Adrenal gland (tissue), 7 donors: ENCODE results near the genes COPS7A, PTMS and CLSTN3.

DNA sequence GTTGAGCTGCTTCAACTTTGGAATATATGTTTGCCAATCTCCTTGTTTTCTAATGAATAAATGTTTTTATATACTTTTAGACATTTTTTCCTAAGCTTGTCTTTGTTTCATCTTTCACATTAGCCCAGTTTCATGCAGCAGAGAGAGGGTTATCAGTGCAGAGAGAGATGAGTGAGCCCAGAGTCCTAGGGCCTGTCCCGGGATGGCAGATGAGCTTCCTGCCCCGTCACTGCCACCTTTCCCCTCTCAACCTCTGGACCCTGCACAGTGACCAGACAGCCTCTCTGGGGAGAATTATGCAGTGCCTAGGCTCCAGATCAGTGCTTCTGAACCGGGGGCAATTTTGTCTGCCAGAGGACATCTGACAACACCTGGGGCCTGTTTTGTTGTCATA is 2.4 kb upstream of the GAPDH start:
- PRO-cap, 3 experiments = no peak in any of the 3 experiments
- RAMPAGE, long total RNA, 4 experiments = no peak in any of the 4 experiments
- RRBS = no CpG with 5 or more reads among the region's 3 CpGs

- PRO-cap, 3 experiments = no peak in any of the 3 experiments
- RAMPAGE, long total RNA, 4 experiments = no peak in any of the 4 experiments
- RRBS = no CpG with 5 or more reads among the region's 11 CpGs
These were observed 4.1 kb downstream of the GAPDH start for GRCh38 chr12:6538471-6538850.

- PRO-cap, 3 experiments = peak in 1 of 3 experiments; most common minus-strand start chr12:6591522 (in 1)
- RAMPAGE, long total RNA, 4 experiments = no peak in any of the 4 experiments
- RRBS = no CpG with 5 or more reads among the region's 9 CpGs
These were observed 15.8 kb downstream of the CHD4 start for GRCh38 chr12:6591174-6591905.

DNA sequence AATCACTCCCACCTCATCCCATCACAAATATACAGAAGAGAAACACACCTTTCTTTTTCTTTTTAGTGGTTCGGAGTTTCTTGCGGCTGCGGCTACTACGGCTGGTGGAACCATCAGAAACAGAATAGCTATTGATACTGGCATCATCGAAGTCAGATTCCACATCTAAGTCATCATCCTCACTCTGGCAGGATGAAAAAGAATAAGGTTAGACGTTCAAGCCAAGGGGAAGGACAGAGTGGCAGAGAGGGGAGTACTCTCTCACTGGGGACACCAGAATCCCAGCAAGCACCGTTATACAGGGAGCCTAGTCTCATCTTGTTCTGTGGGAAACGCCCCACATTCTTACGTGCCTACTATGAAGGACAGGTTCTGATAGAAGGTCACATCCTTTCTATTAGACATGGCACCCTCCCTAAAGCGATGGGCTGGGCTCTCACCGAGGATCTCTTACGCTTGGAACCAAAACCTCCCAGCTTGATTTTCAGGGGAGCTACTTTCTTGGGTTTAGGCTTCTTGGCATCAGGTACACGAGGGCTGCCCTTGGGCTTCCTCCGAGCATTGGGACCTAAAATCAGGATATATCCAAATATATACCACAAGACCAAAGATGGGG is 6.6 kb downstream of the CHD4 start:
- PRO-cap, 3 experiments = no peak in any of the 3 experiments
- RAMPAGE, long total RNA, 4 experiments = no peak in any of the 4 experiments
- RRBS = no CpG with 5 or more reads among the region's 14 CpGs

- PRO-cap, 3 experiments = no peak in any of the 3 experiments
- RAMPAGE, long total RNA, 4 experiments = no peak in any of the 4 experiments
- RRBS = no CpG with 5 or more reads among the region's 5 CpGs
These were observed 5.3 kb downstream of the CHD4 start for GRCh38 chr12:6601860-6602287.

DNA sequence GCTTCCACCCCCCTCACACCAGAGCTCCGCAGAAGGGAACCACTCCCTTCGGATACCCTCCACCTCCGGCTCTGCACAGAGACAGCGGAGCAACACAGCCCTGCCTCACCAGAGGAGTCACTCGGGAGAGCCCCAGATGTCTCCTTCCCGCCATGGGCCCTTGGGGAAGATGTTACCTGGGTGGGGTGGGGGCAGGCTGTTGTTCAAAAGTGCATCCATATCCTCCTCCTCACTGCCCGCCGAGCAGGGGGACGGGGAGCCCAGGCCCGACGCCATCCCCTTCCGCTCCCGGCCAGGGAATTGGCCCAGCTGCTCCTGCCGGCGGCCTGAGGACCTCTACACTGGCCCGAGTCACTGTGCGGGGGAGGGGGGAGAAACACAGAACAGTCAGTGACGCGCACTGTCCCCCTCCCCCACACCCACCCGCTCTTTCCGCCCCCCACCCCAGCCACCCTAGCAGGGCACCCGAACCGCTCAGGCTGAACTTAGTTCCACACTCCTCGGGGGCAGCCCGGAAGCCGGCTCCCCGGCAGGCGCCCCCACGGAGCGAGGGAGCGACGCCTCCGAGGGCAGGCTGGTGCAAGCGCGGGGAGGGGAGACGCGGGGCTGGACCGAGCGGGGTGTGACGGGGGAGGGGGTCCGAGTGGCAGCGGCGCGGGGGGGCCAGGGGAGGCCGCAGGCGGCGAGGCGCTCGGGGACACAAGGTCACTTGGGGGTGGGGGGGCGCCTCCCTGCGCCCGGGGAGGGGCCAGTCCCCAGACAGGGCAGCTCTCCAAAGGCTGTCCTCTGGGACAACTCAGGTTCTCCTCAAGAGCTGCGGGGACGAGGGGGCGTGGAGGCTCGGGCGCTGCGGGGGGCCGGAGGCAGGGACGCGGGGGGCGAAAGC is 838 bp downstream of the CHD4 start:
- PRO-cap, 3 experiments = peak in 3 of 3 experiments; most common plus-strand start position 810 of the sequence (in 2); most common minus-strand start position 343 of the sequence (in 2)
- RAMPAGE, long total RNA, 4 experiments = start-site peak on the minus strand in 4 of 4 experiments, centred at positions 324 to 567 of the sequence, 81 to 390 reads per replicate
- RRBS = 1% methylated on average over 5 of the region's 62 CpGs

DNA sequence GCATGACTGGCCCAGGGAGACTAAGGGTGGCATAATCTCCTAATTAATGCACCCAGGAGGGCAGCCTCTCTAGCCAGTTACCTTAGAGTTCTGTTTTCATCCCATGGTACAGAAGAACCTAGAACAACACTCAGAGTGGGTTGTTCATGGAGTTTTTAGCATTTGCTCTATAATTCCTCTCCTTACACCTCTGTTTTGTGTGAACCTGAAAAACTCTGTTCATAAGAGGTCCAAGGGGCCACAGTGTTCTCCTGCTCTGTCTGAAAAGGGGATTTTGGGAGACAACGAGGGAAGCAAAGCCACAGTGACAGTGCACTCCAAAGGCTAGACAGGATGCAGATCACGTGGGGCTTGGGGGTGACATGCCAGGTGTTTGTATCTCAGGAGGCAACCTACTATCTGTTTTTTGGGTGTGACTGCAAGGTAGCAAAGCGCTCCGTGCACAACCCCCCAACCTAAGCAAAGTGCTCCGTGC is 5.0 kb upstream of the CHD4 start:
- PRO-cap, 3 experiments = no peak in any of the 3 experiments
- RAMPAGE, long total RNA, 4 experiments = no peak in any of the 4 experiments
- RRBS = no CpG with 5 or more reads among the region's 5 CpGs

- PRO-cap, 3 experiments = no peak in any of the 3 experiments
- RAMPAGE, long total RNA, 4 experiments = no peak in any of the 4 experiments
- RRBS = no CpG with 5 or more reads among the region's 20 CpGs
These were observed 5.6 kb upstream of the ACRBP start for GRCh38 chr12:6652516-6653512.

GRCh38 chr12:6670292-6670561 is 7.3 kb upstream of the ING4 start:
- PRO-cap, 3 experiments = no peak in any of the 3 experiments
- RAMPAGE, long total RNA, 4 experiments = no peak in any of the 4 experiments
- RRBS = no CpG with 5 or more reads among the region's 1 CpG

- PRO-cap, 3 experiments = peak in 1 of 3 experiments; most common plus-strand start chr12:6688581 (in 1)
- RAMPAGE, long total RNA, 4 experiments = no peak in any of the 4 experiments
- RRBS = no CpG with 5 or more reads among the region's 7 CpGs
These were observed 809 bp downstream of the ZNF384 start for GRCh38 chr12:6688390-6688741.

DNA sequence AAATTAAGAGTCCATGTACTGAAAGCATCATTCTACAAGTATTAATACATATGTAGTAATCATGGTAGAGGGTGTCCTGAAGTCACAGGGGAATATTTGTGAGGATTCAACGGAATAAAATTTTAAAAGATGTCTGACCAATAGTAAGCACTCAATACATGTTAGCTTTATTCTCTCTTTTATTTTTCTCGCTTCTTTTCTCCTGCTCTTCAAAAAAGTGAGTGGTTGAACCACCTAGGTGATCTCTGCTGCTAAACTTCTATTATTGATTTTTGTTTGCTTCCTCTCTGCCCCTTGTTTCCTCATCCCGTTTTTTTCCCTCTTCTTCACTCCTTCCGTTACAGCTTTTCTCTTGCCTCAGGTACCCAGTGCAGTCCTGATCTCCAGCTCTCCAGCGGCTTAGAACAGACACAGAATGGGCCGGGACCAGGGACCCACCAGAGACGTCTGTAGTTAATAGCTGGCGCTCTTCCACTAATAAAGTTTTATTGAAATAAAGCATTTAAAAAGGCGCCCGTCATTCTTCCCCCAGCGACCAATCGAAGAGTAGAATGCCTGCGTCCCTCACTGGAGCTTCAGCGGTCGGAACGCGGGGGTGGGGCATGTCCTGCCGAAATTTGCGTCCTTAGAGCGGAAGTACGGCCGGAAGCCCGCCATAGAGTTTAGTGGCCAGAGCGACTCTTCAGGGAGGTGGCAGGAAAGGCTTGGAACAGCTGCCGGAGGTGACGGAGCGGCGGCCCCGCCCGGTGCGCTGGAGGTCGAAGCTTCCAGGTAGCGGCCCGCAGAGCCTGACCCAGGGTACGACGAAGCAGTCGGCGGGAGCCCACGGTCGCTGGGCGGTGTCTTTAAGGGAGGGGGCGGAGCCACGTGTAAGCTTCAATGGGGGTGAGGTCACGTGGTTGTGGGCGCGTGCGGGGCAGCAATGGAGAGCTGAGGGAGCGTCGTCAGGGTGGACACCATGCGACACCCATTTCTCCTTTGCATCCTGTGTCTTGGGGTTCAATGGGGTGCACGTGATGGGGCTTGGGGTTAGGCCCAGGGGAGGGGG is at the start of gene COPS7A:
TSS of gene COPS7A (plus strand) at position 665 of the 1,048 bp plus-strand sequence.
- PRO-cap, 3 experiments = peak in 3 of 3 experiments; most common plus-strand start position 784 of the sequence (in 2); most common minus-strand start position 451 of the sequence (in 3)
- RAMPAGE, long total RNA, 4 experiments = start-site peak on the plus strand in 4 of 4 experiments, centred at positions 690 to 735 of the sequence, 21 to 489 reads per replicate
- RRBS = 3% methylated on average over 4 of the region's 51 CpGs

GRCh38 chr12:6765982-6766796 is at the start of gene PTMS:
TSS of gene PTMS (plus strand) at chr12:6766363.
- PRO-cap, 3 experiments = peak in 3 of 3 experiments; most common plus-strand start chr12:6766363 (in 3); most common minus-strand start chr12:6766162 (in 3)
- RAMPAGE, long total RNA, 4 experiments = start-site peak on the plus strand in 3 of 4 experiments, at chr12:6766627-6766748 at its widest, 16 to 218 reads per replicate
- RRBS = 1% methylated on average over 34 of the region's 85 CpGs

DNA sequence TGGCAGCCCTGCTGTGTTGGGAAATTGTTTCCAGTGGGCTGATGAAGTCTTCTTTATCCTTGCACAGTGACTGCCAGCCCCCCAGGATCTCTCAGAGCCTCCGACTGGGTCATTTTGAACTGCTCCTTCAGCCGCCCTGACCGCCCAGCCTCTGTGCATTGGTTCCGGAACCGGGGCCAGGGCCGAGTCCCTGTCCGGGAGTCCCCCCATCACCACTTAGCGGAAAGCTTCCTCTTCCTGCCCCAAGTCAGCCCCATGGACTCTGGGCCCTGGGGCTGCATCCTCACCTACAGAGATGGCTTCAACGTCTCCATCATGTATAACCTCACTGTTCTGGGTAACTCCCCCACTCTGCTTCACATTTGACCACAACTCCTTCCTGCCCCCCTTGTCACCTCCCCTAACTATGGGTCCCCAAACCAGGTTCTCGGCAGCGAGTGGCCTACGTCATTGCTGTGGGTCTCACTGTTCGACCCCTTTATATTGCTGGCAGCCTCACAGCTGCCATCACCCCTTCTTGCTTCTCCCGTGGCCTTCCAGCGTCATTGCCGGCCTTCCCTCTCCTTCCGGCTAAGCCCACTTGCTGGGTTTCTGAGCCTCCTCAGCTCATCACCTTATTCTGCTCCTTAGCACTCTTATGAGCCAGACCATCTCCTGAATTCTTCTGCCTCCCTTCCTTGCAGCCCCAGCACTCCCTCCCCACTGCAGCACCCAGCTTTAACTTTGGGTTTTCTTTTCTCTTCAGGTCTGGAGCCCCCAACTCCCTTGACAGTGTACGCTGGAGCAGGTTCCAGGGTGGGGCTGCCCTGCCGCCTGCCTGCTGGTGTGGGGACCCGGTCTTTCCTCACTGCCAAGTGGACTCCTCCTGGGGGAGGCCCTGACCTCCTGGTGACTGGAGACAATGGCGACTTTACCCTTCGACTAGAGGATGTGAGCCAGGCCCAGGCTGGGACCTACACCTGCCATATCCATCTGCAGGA is 2.5 kb downstream of the LAG3 start:
- PRO-cap, 3 experiments = no peak in any of the 3 experiments
- RAMPAGE, long total RNA, 4 experiments = no peak in any of the 4 experiments
- RRBS = no CpG with 5 or more reads among the region's 22 CpGs

DNA sequence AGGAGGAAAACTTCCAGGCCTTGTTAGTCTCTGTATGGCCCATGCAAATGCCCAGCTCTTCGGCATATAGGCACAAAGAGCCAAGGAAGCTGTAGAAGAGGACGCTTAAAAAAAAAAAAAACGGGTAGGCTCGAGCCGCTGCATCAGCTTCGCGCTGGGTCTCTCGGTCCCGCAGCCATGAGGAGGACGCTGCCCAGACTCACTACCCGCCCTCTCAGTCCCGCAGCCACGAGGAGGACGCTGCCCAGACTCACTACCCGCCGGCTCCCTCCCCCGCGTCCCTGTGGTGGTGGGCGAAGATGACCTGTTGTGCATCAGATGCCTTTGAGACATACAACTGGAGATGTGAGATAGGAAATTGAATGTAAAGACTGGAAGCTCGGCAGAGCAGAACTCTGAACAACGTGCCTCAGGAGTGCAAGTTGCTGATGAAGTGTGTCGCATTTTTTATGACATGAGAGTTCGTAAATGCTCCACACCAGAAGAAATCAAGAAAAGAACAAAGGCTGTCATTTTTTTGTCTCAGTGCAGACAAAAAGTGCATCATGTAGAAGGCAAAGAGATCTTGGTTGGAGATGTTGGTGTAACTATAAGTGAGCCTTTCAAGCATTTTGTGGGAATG is 11.5 kb upstream of the SPSB2 start:
- PRO-cap, 3 experiments = no peak in any of the 3 experiments
- RAMPAGE, long total RNA, 4 experiments = no peak in any of the 4 experiments
- RRBS = no CpG with 5 or more reads among the region's 23 CpGs

DNA sequence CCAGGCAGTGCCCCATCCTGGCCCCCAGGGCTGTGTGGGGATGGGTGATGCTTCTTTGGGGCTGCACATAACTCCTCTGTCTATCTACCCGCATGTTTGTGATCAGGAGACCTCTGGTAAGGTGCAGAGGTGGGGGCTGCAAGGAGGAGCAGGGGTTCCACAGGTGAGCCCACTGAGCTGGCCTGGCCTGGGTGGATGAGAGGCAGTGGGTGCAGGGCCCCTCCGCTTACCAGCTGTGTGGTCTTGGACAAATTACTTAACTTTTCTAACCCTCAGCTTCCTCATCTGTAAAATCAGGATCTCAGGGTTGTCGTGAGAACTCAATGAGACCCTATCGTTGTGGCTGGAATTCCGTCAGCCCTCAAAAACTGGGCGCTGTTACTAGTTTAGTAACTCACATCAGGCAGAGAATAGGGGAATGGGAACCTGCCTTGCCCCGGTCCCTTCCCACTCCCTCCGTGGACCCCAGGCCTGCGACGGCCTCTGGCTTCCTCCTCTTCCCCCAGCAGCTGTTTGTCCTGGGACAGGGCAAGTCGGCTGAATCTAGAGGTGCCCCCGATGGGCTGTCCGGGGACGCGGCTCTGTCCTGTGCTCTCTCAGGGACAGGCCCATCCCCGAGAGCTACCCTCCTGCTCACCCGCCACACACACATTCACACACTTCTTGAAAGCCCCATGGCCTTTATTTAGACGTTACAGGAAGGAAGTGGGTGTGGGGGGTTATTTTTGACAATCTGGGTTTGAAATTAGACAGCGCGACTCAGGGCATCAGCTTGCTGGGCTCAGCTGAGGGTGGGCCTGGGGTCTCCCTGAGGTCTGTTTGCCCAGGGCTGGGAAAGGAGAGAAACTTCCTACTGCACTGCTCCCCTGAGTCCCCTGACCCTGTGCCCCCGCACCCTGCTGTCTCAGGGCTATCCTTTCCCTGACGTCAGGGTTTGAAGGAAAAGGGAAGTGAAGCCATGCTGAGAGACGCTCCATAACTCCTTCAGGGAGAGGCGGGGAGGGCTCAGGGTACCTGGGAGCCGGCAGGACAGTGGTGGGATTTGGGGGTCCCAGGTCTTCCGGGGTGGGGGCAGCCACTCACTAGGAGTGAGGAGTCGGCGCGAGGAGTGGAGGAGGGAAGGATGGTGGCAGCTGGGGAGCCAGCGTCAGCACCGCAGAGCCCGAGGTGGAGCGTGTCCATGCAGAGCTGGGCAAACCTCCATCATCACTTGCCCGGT is 7.8 kb downstream of the PTPN6 start:
- PRO-cap, 3 experiments = peak in 3 of 3 experiments; most common plus-strand start position 987 of the sequence (in 2); most common minus-strand start position 656 of the sequence (in 3)
- RAMPAGE, long total RNA, 4 experiments = start-site peak on the plus strand in 1 of 4 experiments, centred at position 749 of the sequence, 7 reads per replicate
- RRBS = 90% methylated on average over 1 of the region's 34 CpGs

GRCh38 chr12:6970997-6971290 is 231 bp downstream of the EMG1 start:
- PRO-cap, 3 experiments = no peak in any of the 3 experiments
- RAMPAGE, long total RNA, 4 experiments = no peak in any of the 4 experiments
- RRBS = no CpG with 5 or more reads among the region's 7 CpGs

DNA sequence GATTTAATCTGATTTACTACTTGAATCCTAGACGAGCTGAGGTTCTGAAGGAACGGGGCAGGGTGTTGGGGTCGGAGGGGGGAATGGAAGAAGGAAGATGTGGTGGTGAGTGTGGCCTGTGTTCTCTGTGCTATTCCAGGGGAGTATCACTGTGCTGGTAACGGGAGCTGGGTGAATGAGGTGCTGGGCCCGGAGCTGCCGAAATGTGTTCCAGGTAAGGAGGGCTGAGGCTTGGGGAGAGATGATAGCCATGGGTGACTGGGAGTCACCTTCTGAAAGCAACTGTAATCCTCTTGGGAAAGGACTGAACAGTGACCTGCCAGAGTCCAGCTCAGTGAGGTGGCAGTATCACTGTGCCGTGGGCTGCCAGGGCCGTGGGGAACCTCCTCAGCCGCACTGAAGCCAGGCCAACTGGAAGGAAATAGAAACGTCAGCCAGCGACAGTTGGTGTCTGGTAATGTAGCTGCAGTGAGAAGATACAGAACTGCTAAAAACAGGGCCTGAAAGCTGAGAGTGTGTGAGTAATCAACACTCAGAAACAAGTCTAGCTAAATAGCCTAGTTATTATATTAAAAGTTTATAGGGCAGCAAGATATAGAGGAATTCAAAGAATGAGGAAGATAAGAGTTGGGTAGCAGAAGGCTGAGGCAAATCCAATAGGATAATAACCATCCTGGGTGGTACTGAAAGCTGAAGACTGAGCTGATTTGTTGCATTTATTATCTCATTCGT is 8.0 kb downstream of the C1S start:
- PRO-cap, 3 experiments = no peak in any of the 3 experiments
- RAMPAGE, long total RNA, 4 experiments = no peak in any of the 4 experiments
- RRBS = no CpG with 5 or more reads among the region's 12 CpGs

DNA sequence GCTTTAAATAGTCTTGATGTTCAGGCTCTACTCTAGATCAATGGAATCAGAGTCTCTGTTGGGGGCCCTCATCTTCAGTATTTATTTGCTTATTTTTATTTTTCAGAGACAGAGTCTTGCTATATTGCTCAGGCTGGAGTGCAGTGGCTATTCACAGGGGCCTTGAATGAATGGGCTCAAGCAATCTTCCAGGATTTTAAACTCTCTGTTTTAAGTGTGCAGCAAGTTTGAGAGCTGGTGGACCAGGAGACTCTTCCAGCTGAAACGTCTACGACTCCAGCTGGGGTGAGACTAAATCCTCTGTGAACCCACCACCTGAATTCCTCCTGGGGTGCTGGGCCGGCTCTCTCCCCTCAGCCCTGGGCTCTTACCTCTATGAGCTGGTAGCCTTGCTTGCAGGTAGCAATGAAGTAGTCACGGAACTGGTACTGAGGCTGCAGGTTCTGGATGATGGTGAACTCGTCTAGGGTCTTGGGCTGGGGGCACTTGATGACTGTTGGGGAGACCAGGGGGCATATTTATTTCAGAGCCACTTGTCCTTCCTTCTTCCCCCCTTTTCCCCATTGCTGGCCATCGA is 3.9 kb downstream of the C1R start:
- PRO-cap, 3 experiments = no peak in any of the 3 experiments
- RAMPAGE, long total RNA, 4 experiments = no peak in any of the 4 experiments
- RRBS = no CpG with 5 or more reads among the region's 6 CpGs

- PRO-cap, 3 experiments = peak in 3 of 3 experiments; most common plus-strand start chr12:7130378 (in 3); most common minus-strand start chr12:7130003 (in 3)
- RAMPAGE, long total RNA, 4 experiments = start-site peak on the plus strand in 3 of 4 experiments, at chr12:7130356-7130423 at its widest, 28 to 79 reads per replicate
- RRBS = 1% methylated on average over 3 of the region's 51 CpGs
These were observed at the start of gene CLSTN3 for GRCh38 chr12:7129580-7130563. TSS of gene CLSTN3 (plus strand) at chr12:7130371.

DNA sequence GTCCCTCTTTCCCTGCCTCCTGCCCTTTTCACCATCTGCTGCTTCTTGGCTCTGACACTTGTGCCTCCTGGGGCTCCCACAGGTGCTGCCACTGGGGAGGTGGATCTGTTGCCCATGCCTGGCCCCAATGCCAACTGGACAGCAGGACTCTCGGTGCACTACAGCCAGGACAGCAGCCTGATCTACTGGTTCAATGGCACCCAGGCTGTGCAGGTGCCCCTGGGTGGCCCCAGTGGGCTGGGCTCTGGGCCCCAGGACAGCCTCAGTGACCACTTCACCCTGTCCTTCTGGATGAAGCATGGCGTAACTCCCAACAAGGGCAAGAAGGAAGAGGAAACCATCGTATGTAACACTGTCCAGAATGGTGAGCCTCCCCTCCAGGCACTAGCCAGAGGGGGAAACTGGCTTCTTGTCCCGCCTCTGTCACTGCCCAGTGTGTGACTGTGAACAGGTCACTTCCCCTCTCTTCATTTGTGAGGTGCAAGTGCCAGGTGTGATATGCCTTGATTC is 6.6 kb downstream of the CLSTN3 start:
- PRO-cap, 3 experiments = no peak in any of the 3 experiments
- RAMPAGE, long total RNA, 4 experiments = no peak in any of the 4 experiments
- RRBS = no CpG with 5 or more reads among the region's 4 CpGs